Fibroblast of the aortic adventitia (primary cell): ENCODE data around the genes SLAMF7 and TSTD1.

GRCh38 chr1:160209310-160210319 lies 4.4 kb downstream of the PEA15 start:
- CAGE, long polyA plus RNA: no peak

- CAGE, long polyA plus RNA: no peak
Observed at GRCh38 chr1:160217267-160217946, 12.2 kb downstream of the PEA15 start.

GRCh38 chr1:160250790-160251649 lies 11.3 kb downstream of the DCAF8 start:
- CAGE, long polyA plus RNA: no peak

GRCh38 chr1:160294283-160294878 lies 9.4 kb upstream of the PEX19 start:
- CAGE, long polyA plus RNA: no peak

DNA sequence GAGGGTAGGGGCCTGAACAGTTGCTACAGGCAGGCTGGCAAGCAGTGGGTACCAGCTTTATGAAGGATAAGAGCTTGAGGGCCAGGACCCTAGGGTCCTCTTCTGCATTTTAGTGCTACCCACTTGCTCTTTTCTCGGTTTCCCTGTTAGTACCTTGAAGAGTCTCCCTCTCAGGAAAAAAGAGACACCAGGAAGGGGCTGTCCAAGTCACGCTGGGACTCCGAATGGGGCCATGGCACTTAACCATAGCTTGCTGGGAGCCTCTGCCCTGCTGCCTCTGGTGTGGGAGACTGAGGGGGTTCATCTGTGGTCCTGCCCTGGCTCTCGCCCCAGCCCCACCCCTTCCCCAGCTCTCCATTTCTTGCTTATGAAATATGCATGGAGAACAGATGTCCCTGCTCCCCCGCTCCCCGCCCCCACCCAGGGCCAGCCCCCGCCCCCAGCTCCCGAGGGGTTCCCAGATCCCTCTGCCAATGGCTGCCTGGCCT lies 352 bp upstream of the NHLH1 start:
- CAGE, long polyA plus RNA: no peak

- CAGE, long polyA plus RNA: no peak
Observed at GRCh38 chr1:160567768-160568703, 11.3 kb downstream of the CD84 start.

GRCh38 chr1:160621409-160621608 lies 25.5 kb downstream of the SLAMF1 start:
- CAGE, long polyA plus RNA: no peak

DNA sequence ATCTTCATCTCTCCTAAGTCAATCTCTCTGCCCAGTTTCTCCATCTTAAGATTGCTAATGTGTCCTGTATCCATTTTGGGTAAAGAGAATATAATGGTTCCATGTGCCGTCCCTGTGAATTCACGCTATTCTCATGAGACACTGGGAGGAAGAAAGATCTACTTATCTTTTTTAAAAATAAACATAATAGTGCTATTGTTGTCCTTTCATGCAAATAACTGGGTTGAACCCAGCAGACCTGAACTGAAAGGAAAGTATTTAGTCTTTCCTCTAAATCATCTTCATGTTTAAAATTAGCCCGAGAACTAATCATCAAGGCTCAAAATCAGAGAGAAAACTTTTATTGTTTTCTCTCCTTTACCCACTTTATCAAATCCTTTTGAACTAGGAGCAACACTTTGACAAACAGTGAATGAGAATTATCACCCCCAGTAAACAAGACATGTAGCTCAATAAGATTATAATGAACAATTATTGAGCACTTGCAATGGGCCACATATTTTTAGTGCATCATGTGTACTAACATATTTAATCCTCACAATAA lies 22.3 kb downstream of the SLAMF1 start:
- CAGE, long polyA plus RNA: no peak

- CAGE, long polyA plus RNA: no peak
Observed at GRCh38 chr1:160629111-160629699, 17.6 kb downstream of the SLAMF1 start.

DNA sequence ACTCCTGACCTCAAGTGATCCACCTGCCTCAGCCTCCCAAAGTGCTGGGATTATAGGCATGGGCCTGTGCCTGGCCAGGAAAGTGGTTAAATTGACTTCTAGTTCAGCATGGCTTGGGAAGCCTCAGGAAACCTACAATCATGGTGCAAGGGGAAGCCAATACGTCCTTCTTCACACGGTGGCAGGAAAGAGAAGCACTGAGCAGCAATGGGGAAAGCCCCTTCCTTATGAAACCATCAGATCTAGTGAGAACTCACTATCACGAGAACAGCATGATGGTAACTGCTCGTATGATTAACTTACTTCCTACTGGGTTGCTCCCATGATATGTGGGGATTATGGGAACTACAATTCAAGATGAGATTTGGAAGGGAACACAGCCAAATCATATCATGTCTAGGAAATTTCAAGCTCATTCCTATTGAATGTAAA lies 1.1 kb upstream of the CD48 start:
- CAGE, long polyA plus RNA: no peak

DNA sequence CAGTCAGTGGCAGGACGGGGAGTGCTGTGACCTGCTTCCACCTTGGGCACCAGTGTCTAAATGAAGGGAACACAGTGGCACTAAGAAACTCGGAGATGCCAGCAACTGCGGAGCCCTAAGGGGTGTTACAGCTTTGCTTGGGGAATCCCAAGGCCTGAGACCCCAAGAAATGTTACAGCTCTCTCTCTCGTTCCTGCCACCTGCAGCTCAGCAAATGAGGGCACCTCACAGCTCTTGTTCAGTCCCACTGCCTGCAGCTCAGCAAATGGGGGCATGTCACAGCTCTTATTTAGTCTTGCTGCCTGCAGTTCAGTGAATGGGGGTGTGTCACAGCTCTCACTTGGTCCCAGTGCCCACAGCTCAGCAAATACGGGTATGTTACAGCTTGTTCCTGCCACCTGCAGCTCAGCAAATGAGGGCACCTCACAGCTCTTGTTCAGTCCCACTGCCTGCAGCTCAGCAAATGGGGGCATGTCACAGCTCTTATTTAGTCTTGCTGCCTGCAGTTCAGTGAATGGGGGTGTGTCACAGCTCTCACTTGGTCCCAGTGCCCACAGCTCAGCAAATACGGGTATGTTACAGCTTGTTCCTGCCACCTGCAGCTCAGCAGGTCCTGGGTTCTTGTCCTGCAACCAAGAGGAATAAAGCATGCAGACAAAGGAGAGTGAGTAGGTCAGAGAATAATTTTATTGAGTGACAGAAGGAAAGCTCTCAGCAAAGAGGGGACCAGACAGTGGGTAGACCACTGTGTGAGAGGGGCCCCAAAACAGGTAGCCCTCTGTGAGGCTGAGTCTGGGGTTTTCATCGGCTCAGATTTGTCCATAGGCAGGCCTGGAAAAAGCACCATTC lies 2.7 kb upstream of the CD48 start:
- CAGE, long polyA plus RNA: no peak

DNA sequence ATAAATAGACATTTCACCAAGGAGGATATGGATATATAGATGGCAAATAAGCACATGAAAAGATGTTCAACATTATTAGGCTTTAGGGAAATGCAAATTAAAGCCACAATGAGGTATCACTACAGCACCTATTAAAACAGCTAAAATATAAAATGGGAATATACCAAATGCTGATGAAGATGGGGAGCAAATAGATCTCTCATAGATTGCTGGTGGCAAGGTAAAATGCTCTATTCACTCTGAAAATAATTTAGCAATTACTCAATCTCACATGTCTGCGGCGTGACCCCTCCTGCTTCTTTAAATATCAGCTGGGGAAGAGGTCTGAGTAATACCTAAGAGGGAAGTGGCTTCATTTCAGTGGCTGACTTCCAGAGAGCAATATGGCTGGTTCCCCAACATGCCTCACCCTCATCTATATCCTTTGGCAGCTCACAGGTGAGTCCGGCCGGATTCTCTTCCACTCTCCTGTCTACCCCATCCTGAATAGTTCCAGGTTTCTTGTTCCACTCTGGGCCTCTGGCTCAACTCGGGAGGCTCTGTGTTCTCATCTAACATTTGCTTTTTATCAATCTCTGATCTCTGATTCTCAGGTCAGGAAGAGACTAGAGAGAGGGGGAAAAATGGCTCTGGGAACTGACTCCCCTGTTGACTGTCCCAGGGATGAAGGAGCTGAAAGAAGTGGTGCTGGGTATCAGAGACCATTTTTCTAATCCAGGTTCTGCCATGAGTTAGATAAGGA lies at the start of gene SLAMF7:
TSS of gene SLAMF7 (plus strand) at position 329 of the 742 bp plus-strand sequence.
- CAGE, long polyA plus RNA: no peak

GRCh38 chr1:160798404-160799227 lies 2.6 kb downstream of the LY9 start:
- CAGE, long polyA plus RNA: no peak

DNA sequence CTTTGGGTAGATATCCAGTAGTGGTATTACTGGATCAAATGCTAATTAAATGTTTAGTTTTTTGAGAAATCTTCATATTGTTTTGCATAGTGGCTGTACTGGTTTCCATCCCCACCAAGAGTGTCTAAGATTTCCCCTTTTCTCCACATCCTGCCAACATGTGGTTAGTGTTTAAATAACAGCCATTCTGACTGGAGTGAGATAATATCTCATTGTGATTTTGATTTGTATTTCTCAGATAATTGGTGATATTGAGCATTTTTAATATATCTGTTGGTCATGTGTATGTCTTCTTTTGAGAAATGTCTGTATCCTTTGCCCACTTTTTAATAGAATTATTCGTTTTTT lies 5.1 kb downstream of the LY9 start:
- CAGE, long polyA plus RNA: no peak

GRCh38 chr1:160894676-160895027 lies 9.7 kb upstream of the ITLN1 start:
- CAGE, long polyA plus RNA: no peak

- CAGE, long polyA plus RNA: no peak
Observed at GRCh38 chr1:160951217-160951880, 3.3 kb downstream of the ITLN2 start.

GRCh38 chr1:161017459-161018163 lies 3.3 kb downstream of the F11R start:
- CAGE, long polyA plus RNA: no peak

DNA sequence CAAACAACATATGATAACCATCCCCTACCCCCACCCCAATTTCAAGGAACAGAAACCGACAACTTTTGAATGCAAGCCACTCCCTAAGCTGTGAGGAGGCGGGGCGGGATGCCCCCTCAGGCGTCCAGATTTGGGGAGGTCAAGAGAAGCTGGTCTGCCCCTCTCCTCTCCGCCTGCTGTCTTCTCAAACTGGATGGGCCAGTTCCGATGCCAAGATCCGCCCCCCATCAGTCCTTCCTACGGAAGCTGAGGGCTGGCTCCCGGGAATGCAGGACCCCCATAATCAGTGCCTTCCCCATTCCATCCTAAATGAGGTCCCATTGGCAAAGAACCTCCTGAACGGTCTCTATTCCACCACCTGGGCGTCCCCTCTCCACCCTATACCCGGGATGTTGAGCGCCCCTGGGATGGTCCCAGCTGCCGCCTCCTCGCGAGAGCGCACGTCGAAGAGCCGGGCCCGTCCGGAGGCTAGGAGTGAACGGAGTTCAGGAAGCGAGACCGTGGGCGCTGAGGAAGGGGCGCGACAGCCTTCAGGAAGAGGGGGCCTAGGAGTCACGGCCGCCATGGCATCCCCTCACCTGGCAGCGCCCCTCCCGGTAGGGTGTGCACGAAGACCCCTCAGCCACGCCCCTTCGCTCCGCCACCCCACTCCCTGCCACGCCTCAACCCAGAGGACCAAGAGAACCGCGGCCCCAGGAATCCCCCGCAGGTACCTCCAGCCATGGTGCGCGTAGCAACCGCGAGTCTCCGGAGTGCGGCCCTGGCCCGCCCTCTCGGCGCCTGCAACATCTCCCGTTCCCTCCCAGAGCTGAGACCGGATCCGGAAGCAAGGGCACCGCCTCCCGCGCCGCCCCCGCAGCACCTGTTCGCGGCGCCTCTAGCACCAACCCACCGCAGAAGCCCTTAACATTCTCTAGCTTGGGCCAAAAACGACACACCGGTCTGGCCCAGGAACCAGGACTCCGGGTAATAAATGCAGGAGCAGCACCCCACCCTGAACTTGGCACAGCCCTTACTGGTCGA lies at the start of gene TSTD1:
TSS of gene TSTD1 (minus strand) at position 798 of the 1,023 bp plus-strand sequence.
- CAGE, long polyA plus RNA: no peak

- CAGE, long polyA plus RNA: no peak
Observed at GRCh38 chr1:161044883-161045750, 660 bp downstream of the USF1 start.

DNA sequence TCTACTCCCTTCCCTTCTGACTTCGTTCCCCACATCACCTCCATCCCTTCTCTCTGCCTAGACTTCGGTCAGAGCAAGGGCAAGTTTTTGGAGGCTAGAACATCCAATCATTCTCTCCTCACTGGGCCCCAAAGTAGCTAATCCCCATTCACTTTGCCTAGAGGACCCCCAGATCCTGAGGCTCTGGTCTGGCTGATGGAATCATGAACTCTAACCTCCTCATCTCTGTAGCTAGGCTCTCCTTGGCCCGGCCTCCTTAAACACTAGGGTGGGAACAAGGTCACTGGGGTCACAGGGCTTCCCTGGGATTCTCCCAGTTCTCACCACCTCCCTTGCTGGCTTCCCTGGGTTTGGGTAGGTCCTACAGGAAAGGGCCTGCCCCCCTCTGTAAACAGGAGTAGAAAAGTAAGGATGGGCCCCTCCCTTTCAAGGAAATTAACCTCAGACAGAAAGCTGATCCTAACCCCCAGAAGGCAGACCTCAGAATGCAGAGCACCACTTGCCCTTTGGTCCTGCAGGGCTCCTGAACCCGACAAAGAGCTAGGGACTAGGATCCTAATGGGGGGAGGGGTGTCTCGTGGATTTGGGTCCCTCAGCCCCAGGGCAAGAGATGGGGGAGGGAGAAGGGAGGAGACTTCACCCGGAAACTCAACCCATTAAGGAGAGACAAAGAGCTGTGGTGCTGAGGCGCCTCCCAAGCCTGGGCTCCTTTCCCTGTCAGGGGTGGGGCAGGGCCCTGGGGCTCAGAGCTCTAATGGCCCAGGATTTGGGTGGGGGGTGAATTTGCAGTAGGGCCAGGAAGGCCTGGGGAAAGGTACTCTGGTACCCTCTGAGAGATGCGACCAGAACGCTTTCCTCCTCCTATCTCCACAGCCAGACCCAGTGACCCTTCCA lies 3.1 kb downstream of the NECTIN4 start:
- CAGE, long polyA plus RNA: no peak